Myometrial cell (primary cell): ENCODE measurements around a stretch of chr3.

DNA sequence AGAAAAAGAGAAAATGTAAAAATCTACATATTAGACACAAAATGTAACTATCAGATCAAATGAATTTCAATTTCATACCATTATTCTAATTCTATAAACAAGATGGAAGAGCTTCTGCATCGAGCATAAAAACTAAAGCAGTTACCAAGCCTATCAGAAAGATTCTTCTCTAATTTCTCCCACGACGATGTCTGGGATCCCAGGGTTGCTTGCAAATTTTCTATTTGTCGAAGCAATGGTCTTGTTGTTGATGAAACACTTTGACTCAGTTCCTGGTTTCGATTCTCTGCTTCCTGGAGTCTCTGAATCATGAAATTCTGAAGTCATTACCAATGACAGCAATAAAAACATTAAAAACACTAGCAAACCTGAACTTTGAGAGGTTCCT is 18.7 kb downstream of the TMF1 start:
- RAMPAGE, long total RNA: no peak

- RAMPAGE, long total RNA: no peak
These were observed 1.0 kb downstream of the UBA3 start for GRCh38 chr3:69079028-69079699.

- RAMPAGE, long total RNA: no peak
These were observed 58.6 kb upstream of the LMOD3 start for GRCh38 chr3:69180782-69181658.

- RAMPAGE, long total RNA: no peak
These were observed 26.4 kb downstream of the FRMD4B start for GRCh38 chr3:69359511-69359951.

- RAMPAGE, long total RNA: no peak
These were observed 1.1 kb upstream of the MITF start for GRCh38 chr3:69737970-69738843.

DNA sequence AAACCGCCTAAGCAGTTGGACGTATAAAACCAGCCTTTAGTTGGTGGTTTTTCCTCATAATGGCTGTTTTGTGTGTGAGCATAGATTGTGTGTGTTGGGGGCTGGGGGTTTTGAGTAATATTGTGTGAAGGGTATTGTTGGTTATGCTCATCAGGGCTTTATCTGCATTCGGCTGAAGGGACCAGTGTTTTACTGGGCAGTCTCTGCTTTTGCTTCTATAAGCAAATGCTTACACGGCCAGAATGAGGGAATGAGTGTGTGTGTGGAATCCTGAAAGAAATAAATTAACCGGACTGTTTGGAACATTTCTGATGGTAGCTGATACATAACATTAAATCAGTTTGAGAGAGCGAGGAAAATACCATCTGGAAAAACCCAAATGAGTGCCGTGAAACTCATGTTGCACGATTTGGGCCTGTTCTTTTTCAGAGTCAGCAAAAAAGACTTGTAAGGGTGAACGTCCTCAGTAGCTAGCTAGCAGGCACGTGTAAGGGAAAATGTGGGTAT is 1.9 kb downstream of the MITF start:
- RAMPAGE, long total RNA: no peak

- RAMPAGE, long total RNA: no peak
These were observed 11.9 kb downstream of the MITF start for GRCh38 chr3:69751151-69751576.

- RAMPAGE, long total RNA: no peak
These were observed 18.0 kb downstream of the MITF start for GRCh38 chr3:69757158-69757784.

GRCh38 chr3:70290300-70290845 is 22.1 kb downstream of the MDFIC2 start:
- RAMPAGE, long total RNA: no peak

DNA sequence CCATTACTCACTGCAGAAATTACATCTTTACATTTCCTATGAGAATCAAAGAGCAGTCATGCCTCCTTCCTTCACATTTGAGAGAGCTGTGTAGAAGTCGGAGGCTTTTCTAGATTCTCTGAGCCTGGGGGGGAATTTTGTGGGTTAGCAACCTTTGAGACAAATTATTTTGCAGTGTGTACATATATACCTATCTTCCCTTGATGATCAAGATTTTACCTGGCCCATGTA is 491.4 kb upstream of the MDFIC2 start:
- RAMPAGE, long total RNA: no peak

DNA sequence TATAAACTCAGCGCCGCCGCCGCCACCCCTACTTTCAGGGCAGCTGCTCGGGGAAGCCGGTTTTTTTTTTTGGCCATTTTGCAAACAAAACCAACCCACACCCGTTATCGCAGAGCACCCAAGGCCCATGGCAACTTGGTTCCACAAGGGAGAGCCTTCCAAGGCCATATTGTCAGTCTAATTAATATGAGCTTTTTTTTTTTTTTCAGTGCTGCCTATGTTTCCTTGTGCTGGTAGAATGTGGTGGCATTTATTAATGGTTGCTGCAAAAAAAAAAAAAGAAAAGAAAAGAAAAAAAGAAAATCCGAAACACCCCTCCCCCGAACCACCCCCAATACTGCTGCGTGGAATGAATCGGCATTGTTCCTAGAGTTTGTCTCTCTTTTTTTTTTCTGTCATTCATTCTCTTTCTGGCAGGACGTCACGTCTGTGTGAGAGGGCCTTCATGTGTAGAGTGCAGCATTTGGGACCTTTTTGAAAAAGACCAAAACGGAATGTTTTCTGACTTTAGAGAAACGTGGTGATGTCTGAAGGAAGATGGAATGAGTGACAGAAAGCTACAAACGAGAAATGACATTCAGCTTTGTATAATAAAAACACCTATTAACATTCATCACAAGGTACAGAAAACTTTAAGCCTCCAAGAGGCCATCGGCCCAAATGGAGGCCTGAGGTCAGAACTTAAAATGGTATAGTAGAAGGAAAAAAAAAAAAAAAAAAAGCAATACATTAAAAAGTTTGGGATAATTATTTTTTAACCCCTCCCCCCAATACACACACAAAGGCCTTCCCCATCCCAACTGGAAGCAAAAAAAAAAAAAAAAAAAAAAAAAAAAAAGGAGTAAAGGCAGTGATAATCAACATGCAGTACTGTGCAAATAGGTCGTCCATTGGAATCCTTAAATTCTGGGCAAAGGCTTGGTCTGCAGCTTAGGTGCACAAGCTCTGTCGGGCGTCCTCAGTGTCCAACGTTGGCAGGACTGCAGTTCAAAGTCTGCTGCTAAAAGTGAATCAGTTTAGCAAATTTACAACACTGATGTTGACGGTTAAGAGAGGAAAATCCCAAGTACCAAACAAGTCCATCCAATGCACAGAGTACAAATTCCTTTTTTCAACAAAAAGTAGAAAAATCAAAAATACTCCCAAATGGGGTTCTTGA is 625.2 kb downstream of the FOXP1 start:
- RAMPAGE, long total RNA: no peak

- RAMPAGE, long total RNA: no peak
These were observed 558.0 kb downstream of the FOXP1 start for GRCh38 chr3:71025451-71025934.

- RAMPAGE, long total RNA: no peak
These were observed 495.3 kb downstream of the FOXP1 start for GRCh38 chr3:71088153-71088694.

DNA sequence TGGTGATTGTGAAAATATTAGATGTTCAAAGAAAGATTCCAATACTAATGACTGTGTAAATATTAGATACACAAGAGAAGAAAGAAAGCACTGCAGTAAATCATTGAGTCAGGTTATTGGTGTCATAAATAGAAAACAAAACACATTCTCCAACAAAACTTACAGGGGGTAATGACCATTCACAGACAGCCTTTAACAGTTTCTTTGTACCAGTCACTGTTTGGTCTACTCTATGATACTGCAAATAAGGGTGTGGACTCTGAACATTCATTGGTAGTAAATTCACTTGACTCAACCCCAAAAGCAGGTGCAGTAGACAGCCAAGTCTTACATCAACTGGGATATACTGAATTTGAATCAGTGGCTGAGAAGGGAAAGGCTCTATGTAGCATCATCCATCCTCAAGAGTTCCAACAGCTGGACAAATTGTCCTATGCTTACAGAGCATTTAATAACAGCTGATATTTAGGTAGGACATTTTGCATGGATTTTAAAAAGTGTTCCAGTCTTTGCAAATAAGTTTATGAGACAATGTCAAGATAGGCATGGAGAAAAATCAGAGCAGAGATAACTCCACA is 463.5 kb downstream of the FOXP1 start:
- RAMPAGE, long total RNA: no peak

DNA sequence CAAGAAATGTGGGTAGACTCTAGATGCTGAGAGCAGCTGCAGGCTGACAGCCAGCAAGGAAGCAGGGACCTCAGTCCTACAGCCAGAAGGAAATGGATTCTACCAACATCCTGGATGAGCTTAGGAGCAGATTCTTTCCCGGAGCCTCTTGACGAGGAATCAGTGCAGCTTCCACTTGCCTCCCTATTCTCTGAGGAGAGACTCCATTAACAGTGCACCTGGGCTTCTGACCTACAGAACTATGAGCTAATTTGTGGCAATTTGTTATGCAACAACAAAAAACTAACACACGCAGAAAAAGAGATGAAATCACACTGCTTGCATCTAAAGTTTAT is 441.0 kb downstream of the FOXP1 start:
- RAMPAGE, long total RNA: no peak

- RAMPAGE, long total RNA: no peak
These were observed 420.0 kb downstream of the FOXP1 start for GRCh38 chr3:71163547-71164003.

DNA sequence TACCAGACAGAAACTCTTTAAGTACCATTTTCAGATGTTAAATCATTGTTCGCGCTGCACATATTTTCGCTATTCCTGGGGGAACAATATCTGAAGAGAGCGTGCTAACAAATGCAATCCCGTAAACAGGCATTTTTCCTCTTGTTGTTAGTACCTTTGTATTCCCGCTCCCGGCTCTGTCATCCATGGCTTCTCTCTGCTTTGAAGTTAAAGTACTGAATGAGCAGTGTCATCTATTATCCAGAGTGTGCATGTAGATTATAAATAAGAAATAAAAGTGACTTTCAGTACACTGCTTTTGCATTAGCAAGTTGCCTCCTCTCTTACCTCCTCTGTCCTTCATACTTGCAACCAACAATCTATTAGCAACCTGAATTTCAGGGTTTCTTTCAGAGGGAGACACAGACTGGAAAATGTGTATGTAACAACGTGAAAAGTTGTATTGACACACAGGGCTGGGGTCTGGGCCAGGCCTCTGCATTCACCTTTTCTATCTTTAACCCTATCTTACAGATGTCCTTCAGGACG is 412.1 kb downstream of the FOXP1 start:
- RAMPAGE, long total RNA: no peak

GRCh38 chr3:71210180-71211025 is 373.1 kb downstream of the FOXP1 start:
- RAMPAGE, long total RNA: no peak

GRCh38 chr3:71219815-71220492 is 363.6 kb downstream of the FOXP1 start:
- RAMPAGE, long total RNA: no peak

DNA sequence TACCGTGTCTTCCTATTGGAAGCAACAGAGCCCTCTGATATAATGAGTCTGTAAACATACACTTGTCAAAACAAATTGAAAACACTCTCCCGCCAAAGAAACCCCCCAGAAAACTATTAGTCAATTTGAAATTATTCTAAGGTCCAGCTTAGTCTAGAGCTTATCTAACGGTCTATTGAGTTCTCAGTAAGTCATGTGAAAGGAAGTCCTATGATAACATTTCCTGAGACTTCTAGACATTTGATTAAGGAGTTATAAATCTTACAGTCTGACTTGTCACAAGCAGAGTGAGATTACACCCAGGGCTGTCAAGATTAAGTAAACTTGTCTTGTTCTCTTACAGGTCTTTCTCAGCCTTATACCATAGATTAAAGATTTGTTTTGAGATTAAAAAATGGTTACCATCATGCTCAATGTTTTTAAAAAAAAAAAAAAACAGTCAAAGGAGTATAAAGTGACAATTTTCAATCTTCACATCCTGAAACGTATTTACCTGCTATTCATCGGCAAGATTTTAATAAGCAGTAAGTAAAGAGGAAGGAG is 356.1 kb downstream of the FOXP1 start:
- RAMPAGE, long total RNA: no peak